Tibial nerve (tissue), 3 donors: ENCODE results near the gene INSIG1.

- PRO-cap, result no peak
- RAMPAGE, long total RNA, 3 experiments, result no peak in any of the 3 experiments
Observed at GRCh38 chr7:151810376-151810813, 66.5 kb downstream of the PRKAG2 start.

DNA sequence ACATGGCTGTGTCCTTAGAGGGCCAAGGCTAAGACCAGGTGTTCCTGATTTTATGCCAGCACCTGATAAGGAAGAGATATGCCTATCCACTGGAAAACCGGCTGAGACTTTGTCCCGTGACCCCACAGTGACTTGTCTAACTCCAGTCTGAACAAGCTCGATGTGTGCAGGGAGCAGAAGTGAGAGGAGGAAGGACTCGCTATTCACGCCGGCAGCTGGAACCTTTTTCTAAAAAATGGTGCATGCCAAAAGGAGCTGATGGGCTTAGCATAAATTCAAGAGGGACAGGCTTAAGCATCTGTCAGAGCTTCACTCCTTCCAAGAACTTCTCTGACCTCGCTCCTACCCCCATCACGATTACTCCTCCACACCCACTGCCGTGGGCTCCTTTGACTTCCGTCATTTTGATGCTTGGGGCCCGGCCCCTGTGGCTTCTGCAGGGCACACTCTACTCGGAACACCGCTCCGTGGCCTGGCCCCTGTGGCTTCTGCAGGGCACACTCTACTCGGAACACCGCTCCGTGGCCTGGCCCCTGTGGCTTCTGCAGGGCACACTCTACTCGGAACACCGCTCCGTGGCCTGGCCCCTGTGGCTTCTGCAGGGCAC lies 56.8 kb downstream of the PRKAG2 start:
- PRO-cap, result no peak
- RAMPAGE, long total RNA, 3 experiments, result no peak in any of the 3 experiments

- PRO-cap, result no peak
- RAMPAGE, long total RNA, 3 experiments, result no peak in any of the 3 experiments
Observed at GRCh38 chr7:151823245-151823857, 53.6 kb downstream of the PRKAG2 start.

GRCh38 chr7:151840397-151841107 lies 36.4 kb downstream of the PRKAG2 start:
- PRO-cap, result no peak
- RAMPAGE, long total RNA, 3 experiments, result no peak in any of the 3 experiments

GRCh38 chr7:151857161-151857789 lies 19.6 kb downstream of the PRKAG2 start:
- PRO-cap, result no peak
- RAMPAGE, long total RNA, 3 experiments, result no peak in any of the 3 experiments

GRCh38 chr7:151922977-151923892 lies 33.0 kb upstream of the GALNTL5 start:
- PRO-cap, result bidirectional peak, plus-strand start at chr7:151923418, minus-strand start at chr7:151923143
- RAMPAGE, long total RNA, 3 experiments, result no peak in any of the 3 experiments

- PRO-cap, result no peak
- RAMPAGE, long total RNA, 3 experiments, result no peak in any of the 3 experiments
Observed at GRCh38 chr7:151940219-151940418, 16.1 kb upstream of the GALNTL5 start.

GRCh38 chr7:151941106-151941520 lies 15.1 kb upstream of the GALNTL5 start:
- PRO-cap, result no peak
- RAMPAGE, long total RNA, 3 experiments, result no peak in any of the 3 experiments

DNA sequence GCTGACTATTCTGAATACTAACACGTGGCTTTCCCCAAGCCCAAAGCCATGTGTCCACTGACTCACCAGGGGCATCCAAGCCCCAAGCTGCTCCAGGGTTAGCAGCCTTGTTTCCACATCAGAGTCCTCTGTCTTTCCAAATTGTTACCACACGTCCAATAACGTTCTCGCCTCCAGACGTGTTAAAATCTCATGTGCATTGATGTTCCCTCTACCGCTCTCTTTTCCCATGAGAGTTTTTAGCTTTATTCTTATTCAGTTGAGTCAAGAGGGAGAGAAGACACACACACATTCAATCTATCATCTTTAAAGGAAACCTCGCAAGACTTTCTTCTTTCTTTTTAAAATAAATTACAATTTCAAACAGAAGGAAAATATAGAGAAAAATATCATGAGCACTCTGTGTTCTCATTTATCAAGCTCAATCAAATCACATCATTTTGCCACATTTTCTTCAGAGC lies 8.9 kb downstream of the GALNTL5 start:
- PRO-cap, result no peak
- RAMPAGE, long total RNA, 3 experiments, result no peak in any of the 3 experiments

DNA sequence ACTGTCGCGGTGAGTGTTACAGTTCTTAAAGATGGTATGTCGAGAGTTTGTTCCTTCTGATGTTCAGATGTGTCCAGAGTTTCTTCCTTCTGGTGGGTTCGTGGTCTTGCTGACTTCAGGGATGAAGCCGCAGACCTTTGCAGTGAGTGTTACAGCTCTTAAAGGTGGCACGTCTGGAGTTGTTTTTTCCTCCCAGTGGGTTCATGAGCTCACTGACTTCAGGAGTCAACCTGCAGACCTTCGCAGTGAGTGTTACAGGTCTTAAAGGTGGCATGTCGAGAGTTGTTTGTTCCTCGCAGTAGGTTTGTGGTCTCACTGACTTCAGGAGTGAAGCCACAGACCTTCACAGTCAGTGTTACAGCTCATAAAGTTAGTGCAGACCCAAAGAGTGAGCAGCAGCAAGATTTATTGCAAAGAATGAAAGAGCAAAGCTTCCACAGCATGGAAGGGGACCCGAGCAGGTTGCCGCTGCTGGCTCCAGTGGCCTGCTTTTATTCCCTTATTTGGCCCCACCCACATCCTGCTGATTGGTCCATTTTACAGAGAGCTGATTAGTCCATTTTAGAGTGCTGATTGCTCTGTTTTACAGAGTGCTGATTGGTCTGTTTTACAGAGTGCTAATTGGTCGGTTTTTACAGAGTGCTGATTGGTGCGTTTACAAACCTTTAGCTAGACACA lies 2.4 kb downstream of the GALNT11 start:
- PRO-cap, result no peak
- RAMPAGE, long total RNA, 3 experiments, result no peak in any of the 3 experiments

DNA sequence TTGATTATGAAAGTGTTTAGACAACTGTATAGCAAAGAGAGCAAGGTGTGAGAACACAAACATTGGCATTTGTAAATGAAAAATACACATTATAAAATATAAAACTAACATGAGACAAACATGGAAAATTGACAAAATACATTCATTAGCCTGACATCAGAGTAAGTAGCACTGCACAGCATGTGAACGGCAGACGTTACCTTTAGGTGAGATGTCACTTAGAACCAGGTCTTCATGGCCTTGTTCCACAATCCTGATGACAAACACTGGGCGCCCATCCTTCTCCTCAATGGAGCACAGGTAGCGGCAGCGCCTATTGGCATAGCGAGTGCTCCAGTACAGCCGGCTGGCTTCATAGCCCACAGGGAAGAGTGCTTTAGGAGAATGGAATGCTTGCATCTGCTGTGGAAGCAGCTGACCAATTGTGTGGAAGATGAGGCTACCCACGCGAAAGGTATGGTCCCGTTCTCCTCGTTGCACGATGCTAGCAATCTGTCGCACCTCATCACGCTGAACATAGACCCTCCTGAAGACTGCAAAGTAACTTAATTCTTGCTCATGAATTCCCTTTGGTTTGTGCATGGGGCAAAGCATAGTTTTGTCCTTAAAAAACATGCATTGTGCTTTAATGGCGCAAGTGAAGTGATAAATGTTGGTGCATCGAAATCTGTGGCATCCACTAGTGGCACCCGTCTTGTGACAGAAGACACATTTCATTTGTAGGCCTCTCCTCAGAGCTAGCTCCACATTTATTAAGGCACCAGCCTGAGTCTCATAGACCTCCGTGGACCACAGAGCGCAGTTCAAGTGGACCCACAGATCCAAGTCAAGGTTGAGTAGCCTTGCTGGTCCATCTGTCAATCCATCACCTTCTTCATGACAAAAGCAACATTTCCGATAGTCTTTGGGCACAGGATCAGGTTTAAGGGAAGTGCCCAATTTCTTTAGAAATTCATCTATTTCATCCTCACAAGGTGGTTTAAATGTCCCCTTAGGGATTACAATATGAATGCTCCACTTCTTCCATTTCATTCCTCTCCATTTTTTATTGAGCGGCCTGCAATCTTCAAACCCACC lies 122.7 kb downstream of the GALNT11 start:
- PRO-cap, result no peak
- RAMPAGE, long total RNA, 3 experiments, result no peak in any of the 3 experiments

- PRO-cap, result no peak
- RAMPAGE, long total RNA, 3 experiments, result no peak in any of the 3 experiments
Observed at GRCh38 chr7:152292748-152293473, 142.9 kb downstream of the KMT2C start.

DNA sequence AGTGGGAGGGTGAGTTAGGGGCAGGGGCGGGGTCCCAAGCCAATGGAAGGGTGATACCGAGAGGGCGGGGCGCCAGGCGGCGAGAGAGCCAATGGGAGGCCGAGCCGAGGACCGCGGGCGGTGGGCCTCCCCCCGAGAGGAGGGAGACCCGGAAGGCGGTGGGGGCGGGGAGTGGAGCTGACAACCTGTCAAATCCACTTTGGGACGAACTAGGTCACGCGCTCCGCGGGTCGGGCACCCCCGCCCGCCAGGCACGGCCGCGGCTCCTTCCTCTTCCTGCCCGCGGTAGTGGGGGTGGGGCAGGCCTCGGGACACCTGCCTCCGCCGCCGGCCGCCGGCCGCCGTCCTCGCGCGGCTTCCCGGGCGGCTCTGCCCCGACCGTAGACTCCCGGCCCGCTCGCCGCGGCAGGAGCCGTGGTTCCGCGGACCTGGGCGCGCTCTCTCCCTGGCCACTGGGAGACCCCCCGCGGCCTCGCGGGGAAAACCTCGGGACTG lies 28.1 kb upstream of the KMT2C start:
- PRO-cap, result bidirectional peak, plus-strand start at position 153 of the sequence, minus-strand start outside the sequence; unidirectional peak, plus-strand start at position 197 of the sequence; unidirectional peak, plus-strand start at position 217 of the sequence; bidirectional peak, plus-strand start at position 289 of the sequence, minus-strand start at position 371 of the sequence
- RAMPAGE, long total RNA, 3 experiments, result no peak in any of the 3 experiments

DNA sequence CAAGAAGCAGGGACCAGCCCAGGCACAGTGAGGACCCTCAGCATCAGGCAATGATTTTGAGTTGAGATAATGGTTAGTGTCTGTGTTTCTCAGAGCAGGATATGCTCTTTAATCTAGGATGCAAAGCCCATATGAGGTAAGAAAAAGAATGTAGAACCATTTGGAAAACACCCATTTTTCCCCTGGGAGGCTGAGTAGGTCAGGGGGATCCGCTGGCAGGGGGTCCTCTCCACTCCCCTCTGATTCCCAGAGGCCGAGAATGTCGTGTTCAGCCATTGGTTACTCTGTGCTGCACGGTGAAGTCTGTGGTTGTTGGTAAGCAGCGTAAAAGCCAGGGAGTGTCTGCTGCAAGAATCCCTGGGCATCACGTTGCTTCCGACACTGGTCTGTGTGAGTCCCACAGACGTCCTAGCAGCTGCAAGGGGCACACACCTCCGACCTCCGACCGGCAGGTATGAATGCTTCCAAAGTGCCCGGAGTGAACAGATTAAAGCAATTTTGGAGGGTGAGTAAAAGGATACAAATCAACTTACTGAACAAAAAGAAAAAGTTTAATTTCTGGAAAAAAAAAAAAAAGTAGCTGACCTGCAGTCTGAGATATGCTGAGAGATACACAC lies 132.0 kb downstream of the DPP6 start:
- PRO-cap, result no peak
- RAMPAGE, long total RNA, 3 experiments, result no peak in any of the 3 experiments

DNA sequence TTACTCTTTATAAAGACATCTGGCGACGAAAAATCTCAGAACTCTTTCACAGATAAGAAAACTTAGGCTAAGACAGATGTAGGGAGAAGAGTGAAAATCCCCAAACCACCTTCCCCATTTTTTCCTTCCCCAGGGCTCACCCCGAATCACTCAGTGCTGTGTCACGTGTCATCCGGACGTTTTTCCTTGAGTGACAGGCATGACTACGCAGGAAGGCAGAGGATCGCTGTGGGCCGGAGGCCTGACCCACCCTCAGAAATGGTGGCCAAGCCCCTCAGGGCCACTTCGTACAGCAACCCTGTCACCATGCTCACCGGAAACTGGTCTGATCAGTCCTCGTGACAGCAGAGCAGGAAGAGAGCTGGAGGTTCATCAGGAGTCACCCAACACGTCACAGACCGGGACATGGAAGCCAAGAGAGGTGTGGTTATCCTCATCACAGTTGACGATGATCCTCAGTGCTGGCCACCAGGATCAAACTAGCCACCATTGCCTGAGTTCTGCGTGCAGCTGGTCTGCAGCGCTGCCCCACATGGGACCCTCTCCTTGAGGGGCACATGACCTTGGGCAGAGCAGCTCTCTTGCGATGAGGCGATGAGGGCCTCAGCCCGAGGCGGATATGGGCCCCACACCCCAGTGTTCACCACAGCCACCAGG lies 99.4 kb upstream of the INSIG1 start:
- PRO-cap, result no peak
- RAMPAGE, long total RNA, 3 experiments, result no peak in any of the 3 experiments

- PRO-cap, result no peak
- RAMPAGE, long total RNA, 3 experiments, result no peak in any of the 3 experiments
Observed at GRCh38 chr7:155266362-155266825, 31.3 kb upstream of the INSIG1 start.

DNA sequence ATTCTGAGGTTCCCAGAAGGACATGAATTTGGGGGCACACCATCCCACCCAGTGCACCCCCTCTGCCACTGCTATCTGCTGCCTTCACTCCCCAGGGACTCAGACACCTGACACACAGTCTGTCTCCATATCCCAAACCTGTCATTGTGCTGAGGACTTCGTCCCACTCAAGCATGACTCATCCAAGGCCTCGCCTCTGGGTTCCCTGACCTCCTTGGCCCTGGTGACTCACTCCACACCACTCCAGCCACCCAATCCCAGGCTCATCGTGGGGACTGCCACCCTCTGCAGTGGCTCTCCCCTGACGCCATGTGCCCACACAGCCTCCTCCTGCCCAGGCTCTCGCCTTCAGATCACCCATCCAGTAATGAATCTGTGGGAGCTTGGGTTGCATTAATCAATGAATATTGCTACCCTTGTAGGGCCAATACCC lies 6.6 kb upstream of the INSIG1 start:
- PRO-cap, result no peak
- RAMPAGE, long total RNA, 3 experiments, result no peak in any of the 3 experiments

DNA sequence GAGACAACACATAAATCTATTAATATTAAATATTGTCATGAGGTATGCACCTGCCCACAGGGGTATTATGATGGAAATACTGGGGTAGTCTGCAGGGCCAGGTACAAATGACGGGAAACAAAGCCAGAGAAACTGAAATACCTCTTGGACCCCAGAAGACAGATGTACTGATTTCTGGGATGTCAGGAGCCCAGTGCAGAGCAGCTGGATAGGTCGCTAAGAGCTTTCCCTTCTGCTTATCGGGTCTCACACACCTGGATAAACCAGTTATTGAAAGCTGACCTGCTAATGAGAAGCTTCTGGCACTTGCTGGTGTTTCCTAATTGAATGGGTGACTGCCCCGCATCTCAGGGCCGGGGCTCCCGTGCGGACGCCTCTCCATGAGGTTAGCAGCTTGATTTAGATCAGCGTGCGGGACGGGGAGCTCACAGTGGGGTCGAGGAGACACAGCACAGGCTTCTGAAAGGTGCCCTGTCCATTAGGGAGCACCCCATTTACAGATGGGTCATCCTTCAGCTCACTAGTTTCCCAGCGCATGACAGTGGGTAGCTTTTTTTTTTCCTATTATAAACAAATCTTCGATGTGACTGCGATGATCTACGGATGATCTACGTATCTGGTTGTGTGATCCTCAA lies 1.5 kb upstream of the INSIG1 start:
- PRO-cap, result no peak
- RAMPAGE, long total RNA, 3 experiments, result no peak in any of the 3 experiments

GRCh38 chr7:155297346-155298106 lies at the start of gene INSIG1:
INSIG1 (plus strand) TSS chr7:155297878.
- PRO-cap, result bidirectional peak, plus-strand start at chr7:155297893, minus-strand start at chr7:155297656
- RAMPAGE, long total RNA, 3 experiments, result start-site peak on the plus strand in 2 of 3 experiments, at chr7:155297826-155297884 at its widest, 66 to 132 reads per replicate

DNA sequence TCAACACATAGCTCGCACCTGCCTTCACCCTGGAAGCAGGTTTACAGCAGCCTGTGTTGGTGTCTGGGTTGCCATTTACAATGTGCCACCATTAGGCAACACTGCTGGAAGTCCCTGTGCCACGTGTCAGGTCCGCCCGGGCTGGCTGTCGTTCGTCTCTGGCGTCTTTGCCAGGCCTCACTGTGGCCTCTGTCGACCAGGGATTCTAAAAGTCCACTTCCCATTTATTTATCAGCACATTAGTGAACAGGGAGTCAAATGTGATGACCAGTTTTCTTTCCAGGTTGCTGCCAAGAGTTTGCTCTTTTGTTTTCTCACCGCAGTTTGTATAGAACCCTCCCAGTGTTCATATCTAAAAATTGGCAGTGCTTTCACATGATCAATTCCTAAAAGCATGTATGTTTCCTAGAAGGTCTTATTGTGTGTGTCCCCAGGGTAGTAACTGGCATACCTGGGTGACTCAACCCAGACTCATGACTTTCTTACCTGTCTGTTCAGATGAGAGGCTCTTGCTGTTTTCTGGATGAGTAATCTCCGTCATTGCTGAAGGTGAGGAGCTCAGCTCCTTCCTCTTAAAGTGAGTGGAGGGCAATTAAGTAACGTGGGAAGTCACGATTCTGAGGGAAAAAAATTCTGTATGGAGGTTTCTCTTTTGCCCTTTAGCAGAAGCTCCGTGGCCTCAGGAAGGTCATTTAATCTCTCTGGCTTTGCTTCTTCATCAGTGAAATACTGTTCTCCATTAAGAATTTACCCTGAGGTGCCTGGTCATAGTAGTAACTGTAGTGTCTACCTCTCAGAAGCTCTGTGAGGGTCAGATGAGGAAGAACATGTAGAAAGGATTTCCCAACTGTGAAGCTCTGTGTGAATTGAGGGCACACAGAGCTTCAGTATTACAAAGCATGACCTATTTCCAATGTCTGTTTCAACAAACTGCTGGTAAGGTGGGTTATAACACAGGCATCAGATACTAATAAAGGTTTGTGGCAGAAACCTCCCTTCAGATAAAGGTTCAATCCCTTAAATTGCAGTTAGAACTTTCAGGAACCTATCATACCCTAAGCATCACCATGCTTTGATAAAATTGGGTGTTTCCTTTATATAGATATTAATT lies 9.5 kb downstream of the INSIG1 start:
- PRO-cap, result no peak
- RAMPAGE, long total RNA, 3 experiments, result no peak in any of the 3 experiments